ENCODE measurements around a stretch of chr10.

GRCh38 chr10:133378-133916 is 1.8 kb upstream of the ZMYND11 start:
- RRBS: no CpG with 5 or more reads among the region's 5 CpGs

DNA sequence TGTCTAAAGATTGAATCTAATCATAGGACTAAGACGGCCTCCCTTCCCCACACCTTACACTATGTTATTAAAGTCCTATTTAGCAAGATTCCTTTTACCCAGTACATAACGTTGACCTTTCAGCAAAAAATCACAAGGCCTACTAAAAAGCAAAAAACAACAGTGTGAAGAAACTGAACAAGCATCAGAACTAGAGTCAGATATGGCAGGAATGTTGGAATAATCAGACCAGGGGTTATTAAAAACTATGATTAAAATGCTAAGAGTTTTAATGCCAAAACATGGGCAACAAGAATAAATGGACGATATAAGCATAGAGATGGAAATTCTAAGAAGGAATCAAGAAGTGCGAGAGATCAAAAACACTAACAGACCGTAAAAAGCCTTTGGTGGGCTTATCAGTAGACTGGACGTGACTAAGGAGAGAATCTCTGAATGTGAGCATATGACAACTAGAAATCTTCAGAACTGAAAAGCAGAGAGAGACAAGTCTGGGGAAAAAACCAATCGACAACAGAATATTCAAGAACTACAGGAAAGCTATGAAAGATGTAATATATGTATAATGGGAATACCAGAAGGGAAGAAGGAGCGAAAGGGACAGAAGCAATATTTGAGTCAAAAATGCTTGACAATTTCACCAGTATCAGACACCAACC is 34.1 kb downstream of the ZMYND11 start:
- RRBS: no CpG with 5 or more reads among the region's 8 CpGs

GRCh38 chr10:308052-309132 is 173.1 kb downstream of the ZMYND11 start:
- RRBS: no CpG with 5 or more reads among the region's 29 CpGs

DNA sequence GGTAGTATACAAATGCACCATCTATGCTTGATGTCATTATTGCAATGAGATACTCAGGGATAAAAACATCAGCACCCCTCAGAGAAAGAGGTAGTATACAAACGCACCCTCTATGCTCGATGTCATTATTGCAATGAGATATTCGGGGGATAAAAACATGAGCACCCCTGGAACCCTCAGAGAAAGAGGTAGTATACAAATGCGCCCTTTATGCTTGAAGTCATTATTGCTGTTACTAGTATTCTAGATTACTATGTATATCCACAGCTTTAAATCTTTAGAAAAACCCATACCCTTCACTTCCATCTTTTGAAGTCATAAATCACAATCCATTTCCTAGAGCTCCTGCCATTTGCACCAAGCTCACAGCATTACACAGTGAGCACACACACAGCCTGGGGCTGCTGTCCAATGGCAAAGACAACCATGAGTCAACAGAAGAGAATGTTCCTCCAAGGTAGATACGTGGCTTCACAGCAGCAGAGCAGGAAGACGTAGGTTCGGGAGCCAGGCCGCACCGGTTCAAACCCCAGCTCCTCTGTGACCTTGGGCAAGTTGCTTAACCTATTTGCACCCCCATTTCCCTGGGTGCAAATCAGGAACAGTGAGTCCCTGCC is 234.7 kb downstream of the DIP2C start:
- RRBS: no CpG with 5 or more reads among the region's 9 CpGs

- RRBS: no CpG with 5 or more reads among the region's 6 CpGs
These were observed 169.1 kb downstream of the DIP2C start for GRCh38 chr10:520369-520764.

DNA sequence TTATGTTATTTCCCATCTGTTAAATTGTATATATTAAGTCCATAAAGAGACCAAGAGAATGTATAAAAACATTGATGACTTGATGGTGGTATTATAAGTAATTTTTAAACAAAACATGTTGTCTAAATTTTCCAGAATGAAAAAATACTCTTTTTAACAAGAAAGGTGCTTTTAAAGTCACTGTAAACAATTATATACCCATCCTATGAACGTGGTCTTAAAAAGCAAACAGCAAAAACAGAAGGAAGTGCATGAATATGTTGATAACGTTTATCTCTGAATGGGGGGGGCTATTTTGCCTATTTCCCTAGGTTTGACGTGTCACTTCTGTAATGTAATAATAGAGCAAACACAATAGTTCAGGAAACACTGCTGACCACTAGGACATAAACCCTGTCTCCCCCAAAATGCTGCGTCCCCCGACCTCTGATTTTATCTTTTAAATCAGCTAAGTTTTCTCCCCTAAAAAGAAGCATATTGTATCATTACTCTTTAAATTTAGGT is 43.9 kb downstream of the DIP2C start:
- RRBS: no CpG with 5 or more reads among the region's 5 CpGs

DNA sequence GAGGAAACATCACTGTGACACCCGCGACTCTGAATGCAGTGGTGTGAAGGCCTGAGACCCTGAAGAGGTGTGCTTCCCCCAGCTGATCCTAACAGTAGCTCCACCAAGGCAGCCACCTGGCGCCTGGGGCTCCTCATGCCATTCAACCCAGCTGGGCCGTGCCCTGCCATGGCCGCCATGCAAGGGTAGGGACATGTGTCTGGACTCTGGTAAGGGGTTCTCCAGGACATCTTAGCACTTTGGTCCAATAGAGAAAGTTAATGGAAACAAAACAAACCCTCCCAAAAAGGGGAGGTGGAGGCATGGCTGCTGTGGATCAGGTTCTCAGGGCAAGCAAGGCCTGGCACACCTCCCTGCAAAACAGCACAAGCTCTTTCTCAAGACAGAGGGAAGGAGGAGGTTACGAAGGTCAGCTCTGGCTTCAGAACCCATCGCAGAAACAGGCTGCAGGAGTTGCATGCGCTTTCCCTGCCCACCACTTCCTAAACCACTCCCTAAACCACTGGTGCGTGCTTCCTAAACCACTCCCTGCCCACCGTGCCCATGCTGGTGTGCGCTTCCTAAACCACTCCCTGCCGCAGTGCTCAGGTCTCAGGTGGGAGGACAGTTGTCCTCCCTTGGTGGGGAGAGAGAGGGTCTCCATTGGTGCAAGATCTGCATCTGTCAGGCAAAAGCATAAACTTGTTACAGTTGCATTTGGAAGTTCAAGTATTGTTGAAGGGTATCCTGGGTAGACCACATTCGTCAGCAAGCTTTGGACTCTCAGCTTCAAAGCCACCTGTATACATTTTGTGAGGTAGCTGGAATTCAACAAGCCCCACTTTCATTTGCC is 108.6 kb downstream of the LARP4B start:
- RRBS: no CpG with 5 or more reads among the region's 13 CpGs

- RRBS: no CpG with 5 or more reads among the region's 10 CpGs
These were observed 106.6 kb downstream of the LARP4B start for GRCh38 chr10:824623-825551.

- RRBS: no CpG with 5 or more reads among the region's 12 CpGs
These were observed 67.7 kb downstream of the LARP4B start for GRCh38 chr10:863651-864396.

DNA sequence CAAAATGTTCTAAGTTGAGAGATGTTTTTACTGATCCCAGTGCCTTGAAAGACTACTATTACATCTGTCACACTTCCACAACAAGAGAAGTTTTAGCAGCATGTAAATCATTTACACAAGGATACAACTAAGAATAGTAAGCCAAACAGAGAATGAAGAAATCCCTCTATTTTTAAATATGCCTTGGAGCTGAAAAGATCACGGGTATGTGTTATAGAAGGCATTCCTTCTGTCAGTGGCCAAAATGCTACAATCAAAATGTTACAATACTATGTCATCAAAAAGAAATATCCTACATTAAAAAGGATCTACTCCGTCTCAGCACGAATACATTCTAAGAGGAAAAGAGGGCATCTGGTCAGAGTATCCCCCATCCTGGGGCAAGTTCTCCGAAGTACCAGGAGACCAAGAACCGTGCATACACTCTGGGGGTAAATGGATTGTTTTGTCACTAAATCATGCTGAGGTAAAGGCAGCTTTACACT is 52.5 kb downstream of the LARP4B start:
- RRBS: no CpG with 5 or more reads among the region's 5 CpGs

DNA sequence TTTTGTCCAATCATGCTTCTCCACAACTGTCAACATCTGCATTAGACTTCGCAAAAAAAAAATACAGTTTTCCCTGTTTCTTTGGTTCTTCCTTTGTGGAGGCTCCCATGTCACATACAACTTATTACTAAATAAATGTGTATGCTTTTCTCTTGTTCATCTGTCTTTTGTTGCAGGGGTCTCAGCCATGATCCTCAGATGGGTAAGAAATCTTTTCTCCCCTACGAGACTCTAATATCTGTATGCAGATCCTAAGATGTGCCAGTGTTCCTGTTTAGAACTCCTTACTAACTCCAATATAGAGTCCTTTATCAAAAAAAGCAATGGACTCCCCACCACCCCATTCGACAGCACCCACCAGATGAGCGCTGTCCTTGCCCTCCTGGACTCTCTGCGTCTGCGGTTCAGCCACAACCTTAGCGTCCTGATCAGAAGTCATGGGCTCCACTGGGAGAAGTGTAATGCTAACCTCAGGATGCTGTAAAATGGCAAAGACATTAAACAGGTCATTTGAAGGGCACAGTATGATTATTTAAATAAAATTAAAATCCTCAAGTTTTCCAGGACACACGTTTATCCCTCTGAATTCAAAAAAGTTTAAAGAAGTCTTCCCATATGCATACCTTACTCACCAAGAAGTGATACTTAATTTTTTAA is 46.1 kb downstream of the LARP4B start:
- RRBS: no CpG with 5 or more reads among the region's 8 CpGs

DNA sequence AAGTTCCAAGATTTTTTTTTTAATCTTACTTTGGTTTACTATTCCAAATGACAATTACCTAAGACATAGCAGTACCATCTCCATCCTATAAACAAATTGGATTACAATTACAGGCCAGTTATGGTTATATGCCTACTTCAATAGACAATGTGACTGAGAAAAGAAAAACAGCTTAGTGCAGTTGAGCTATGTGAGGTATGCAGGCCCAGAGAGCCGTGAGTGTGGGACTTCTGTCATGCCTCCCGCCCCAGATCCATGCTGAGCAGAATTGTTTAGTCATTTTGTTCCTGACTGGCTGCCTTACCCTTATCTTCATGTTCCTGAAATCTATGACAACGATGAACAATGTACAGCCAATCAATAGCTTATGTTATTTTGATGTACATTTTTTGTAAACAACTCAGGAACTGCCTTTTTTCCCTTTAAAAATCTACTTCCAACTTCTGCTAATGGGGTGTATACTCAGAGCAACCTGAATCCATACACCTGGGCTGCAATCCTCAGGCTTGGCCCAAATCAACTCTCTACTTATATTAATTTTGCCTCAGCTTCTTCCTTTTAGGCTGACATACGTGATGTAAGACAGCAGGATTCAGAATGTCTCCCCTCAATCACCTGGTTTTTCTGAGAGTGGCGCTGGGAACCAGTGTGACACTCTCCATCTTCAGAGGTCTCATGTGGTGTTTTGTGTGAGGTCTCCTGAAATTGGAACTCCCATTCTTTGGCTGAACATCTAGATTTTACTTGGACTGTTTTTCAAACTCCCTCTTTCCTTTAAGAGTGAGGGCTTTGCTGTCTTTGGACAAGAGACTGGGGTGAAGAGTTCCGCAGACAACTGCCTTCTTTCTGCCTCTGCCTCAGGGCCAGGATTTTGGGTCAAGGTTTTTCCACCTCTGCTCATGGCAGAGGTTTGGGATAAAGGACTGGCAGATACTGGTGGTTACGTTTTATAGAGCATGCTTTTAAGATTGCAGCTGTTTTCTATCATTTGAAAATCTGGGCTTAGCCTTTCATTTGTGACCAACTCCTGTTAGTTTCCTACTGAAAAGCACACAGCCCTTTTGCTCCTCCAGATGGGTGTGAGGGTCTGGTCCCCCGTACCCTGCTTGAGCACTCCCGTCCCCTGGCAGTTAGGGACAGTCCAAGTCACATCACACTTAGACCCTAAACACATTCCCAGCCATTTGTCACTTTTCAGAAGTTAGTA is 21.3 kb downstream of the LARP4B start:
- RRBS: no CpG with 5 or more reads among the region's 9 CpGs

- RRBS: no CpG with 5 or more reads among the region's 14 CpGs
These were observed 3.2 kb downstream of the IDI2 start for GRCh38 chr10:1022441-1022897.

- RRBS: no CpG with 5 or more reads among the region's 8 CpGs
These were observed 9.6 kb upstream of the IDI2 start for GRCh38 chr10:1035189-1035694.

DNA sequence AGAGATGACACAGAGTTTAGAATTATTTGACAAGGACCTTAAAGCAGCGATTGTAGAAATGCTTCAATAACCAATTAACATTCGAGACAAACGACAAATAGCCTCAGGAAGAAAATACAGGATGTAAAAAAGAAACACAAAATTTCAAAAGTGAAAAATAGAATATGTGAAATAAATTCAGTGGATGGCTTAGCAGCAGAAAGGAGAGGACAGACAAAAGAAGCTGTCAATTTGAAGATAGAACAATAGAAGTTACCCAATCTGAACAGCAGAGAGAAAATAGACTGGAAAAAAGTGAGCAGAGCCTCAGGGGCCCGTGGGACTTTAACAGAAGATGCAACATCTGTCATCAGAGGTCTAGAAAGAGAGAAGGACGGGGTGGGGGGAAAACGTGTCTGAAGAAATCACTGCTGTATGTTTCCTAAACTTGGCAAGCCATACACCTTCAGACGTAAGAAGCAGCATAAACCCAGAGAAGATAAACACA is 7.8 kb downstream of the WDR37 start:
- RRBS: no CpG with 5 or more reads among the region's 7 CpGs

DNA sequence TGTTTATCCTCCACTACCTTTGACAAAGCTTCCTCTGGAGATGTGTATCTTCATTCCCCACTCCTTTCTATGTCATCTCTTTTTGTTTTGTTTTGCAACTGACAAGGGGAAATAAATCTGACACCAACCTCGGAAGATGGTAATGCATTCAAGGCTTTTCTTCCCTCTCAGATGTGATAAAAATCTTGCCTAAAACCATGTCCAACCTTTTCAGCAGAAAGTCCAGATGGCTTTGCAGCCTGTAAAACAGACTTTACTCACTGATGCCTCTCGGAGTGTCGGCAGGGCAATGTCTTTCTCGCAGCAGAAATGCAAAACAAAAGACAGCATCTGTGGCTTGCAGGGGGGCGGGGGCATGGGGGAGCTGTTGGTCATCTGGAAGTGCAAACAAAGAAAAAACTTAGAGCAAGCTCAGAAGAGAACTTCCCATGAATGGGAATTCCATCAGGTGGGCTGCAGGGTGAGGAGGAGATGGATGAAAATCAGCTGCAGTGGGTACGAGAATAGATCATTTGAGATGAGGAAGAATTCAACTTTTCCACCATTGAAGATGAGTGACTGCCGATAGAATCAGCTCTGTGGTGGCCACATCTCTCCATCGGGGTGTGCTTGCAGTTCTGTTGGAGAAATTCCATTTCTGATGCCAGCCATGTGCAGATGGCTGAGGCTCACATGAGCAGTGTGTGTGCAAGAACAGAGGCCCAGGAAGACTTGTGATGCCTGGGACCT is 237.6 kb downstream of the WDR37 start:
- RRBS: no CpG with 5 or more reads among the region's 8 CpGs

DNA sequence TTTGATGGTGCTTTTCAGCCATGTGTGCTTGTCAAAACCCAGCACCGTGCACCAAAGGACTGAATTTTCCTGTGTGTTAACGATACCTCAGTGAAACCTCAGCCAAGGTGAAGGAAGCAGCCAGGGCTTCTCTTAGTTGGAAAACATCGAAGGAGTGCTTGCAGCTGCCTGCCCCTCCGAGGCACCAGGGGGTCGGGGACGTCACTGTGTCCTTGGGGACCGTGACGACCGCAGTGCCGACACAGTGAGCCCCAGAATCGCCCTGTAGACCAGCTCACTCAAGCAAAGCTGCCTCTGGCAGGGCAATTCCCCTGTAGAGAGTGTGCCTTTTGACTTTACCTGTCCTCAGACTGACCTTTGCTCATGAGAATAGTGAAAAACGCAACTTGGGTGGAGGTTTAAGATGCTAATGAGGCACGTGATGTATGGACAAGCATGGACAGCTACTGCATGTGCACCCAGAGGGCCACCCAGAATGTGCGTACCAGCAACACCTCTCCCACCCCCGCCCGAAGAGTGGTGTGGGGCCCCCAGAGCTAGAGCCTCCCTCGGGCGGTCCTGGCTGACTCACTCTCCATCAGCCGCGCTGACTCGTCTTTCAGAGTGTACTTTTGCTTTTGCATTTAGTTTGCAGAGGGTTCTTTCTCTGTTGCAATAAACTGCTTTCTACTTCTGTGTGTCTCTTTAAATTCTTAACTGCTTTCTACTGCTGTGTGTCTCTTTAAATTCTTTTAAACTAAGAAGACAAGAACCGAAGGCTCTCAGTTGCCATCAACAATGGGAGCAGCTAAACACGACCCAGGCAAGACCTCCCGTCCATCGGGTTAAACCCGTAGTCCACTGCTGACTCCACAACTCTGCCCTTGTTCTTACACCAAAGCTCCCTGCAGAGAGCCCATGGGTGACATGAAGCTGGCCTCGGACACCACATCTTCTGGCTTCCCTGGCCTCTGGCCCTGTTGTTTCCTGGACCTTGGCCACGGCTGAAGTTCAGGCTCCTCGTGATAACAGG is 271.7 kb downstream of the ADARB2 start:
- RRBS: no CpG with 5 or more reads among the region's 29 CpGs

- RRBS: no CpG with 5 or more reads among the region's 27 CpGs
These were observed 176.8 kb downstream of the ADARB2 start for GRCh38 chr10:1560433-1561038.

DNA sequence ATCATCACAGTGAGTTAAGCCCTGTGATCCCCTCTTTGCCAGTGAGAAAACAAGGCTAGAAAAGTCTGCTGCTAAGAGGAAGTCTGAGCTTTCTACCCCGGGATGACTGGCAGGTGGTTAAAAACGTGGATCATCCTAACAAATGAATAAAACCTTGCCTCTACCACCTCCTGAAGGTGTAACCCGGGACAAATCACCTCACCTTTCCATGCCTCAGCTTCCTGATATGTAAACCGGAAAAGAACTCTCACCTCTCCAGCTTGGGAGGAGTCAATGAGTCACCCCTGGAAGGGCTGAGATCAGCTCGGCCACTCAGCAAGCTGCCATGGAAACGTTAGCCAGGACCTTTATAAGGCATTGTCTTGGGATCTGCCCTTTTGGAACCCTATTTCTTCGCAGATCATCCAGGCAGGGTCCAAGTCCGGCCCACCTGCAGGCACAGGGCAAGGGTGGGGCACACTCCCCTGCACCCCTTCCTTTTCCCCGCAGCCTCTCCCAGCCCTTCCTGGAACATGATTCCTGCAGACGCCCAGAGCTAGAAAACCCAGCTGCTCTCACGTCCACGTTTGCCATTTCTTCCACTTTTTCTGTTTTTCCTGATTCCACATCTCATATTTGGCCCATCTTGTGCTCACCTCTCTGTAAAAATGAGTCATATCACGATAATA is 81.6 kb upstream of the PFKP start:
- RRBS: 25% methylated on average over 3 of the region's 13 CpGs

- RRBS: no CpG with 5 or more reads among the region's 10 CpGs
These were observed 18.7 kb upstream of the PFKP start for GRCh38 chr10:3048500-3049107.

Data from renal cortical epithelial cell (primary cell).